ENCODE results near the gene ACTR3B.

GRCh38 chr7:151586504-151586813 lies 66.8 kb upstream of the RHEB start:
- PRO-cap = no peak

- PRO-cap = unidirectional peak, minus-strand start at chr7:151608115; bidirectional peak, plus-strand start at chr7:151608469, minus-strand start at chr7:151608181
These were observed 88.3 kb upstream of the RHEB start for GRCh38 chr7:151608049-151608339.

DNA sequence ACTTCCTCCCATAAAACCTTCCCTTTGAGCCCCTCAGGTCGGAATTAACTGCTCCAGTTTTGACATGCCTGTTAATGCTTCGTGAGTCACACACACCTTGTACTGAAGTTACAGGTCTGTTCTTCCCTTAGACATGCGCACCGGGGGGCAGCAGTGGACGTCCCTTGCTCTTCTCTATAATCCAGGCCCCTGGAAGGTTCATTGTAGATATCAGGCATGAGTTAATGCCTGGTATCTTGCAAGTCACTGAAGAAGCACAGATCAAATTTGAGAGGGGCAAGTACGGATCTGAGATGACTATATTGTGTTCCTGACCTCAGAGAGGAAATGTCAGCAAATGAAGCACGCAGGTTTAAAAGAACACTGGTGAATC lies 88.6 kb upstream of the RHEB start:
- PRO-cap = bidirectional peak, plus-strand start at position 130 of the sequence, minus-strand start outside the sequence

GRCh38 chr7:151632690-151632800 lies 112.8 kb upstream of the RHEB start:
- PRO-cap = no peak

- PRO-cap = no peak
These were observed 163.3 kb upstream of the RHEB start for GRCh38 chr7:151682928-151683501.

GRCh38 chr7:151708699-151709041 lies 168.2 kb downstream of the PRKAG2 start:
- PRO-cap = no peak

DNA sequence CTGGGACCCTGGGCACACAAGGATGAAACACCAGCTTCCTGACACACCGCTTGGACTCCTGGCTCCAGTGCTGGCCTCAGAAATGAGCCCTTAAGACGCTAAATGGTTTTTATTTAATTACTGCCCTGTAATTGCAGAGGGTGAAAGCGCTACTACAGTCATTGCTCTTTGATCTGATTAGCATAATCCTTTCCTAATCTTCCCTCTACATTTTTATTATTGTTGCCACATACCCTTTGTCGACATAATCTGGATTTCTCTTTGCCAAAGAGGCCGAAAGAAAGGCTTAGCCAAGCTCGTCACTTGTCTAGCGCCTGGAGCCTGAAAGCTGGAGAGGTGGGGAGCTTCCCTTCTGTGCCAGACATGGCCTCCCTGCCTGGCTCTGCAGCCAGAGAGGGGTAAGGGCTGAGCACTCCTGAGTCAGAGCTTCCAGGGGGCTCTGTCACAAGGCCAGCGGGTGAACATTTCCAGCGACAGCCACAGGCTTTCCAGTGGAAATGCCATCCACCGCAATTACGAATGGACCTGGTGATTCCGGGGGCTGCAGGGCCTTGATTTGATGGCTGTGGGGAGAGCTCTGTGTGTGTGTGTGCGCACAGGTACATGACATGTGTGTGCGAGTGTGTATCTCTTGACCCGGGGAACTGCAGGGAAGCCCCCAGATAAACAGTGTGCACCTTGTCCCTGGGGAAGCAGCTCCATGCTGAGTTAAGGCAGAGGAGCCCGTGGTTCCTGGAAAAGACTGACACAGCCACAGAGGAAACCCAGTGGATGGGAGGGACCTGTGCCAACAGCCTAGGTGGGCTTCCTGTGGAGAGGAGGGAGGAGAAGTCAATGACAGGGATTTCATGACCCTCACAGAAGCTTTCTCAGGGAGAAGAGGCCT lies 145.7 kb downstream of the PRKAG2 start:
- PRO-cap = unidirectional peak, plus-strand start at position 302 of the sequence

DNA sequence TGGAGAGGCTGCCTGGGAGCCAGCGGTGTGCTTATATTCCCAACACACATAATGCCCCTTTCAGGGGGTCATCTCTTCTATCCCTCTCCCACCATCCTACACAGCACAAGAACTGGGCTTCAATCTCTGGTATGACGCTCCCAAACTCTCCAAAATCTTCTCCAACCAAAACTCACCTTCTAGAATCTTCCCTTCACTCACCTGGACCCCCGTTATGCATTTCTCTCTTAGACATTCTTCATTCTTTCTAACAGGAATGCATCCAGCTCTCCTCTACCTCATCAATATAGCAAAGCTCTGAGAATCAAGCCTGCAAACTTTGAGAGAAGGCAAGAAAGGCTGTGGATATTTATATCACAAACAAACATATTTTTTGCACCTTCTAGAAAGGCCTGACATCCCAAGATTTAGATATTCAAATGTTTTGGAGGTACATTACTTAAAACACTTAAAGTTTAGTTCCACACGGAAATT lies 104.7 kb downstream of the PRKAG2 start:
- PRO-cap = no peak

DNA sequence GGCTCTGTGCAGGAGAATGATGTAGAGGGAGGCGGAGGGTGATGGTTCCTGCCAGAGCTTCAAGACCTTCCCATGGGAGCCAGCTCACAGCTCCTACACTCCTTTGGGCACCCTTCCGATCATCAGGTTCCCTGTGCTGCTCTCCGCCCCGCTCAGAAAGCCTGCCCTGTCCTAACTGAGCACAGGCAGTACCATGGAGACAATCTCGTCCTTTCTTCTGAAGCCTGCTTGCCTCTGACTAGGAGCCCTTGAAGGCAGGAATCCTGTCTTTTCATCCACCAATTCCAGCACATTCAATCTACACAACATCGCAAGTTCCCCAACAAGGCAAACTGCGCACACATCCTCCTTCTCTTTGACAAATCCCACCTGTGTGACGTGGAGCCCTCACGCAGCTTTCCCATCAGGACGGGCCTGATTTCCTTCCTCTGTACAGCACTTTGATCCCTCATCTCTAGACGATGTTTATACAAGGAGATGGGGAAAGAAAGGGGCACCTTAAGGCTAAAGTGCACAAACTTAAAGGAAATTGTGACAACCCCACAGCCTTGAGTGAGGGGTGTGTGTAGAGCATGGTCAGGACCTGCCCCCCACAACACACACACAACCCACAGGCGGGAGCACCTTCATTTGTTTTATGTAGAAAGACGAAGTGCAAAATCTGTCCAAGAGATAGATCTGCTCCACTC lies 97.3 kb downstream of the PRKAG2 start:
- PRO-cap = no peak

DNA sequence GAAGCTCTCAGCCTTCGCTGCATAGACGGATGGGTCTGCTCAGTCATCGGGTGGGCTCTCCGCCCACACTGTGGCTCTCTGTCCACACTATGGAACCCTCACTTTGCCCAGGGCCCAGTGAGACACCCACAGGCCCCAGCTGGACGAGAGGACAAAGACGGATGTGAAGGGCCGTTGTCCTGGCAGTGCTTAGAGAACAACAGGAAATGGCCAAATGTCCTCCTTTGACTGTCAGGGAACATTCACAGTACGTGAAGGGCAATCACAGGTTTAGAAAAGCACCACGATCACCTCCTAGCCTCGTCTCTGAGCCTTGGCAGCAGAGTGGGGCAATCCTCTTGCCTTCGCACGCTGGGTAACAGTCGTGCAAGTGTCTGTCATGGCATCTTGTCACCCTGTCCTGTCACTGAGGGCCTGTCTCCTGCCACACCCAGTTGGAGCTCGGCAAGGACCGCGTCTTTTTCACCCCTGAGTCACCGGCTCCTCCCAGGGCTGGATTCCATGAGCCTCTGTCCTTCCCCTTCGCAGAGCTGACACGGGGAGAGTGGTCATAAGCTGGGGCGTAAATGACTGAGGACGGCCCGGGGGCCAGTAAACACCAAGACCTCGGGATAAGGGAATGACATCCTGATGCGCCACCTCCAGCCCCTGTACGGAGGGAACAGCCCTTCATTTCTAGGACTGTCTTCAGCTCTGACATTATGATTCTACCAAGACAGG lies 80.6 kb downstream of the PRKAG2 start:
- PRO-cap = bidirectional peak, plus-strand start at position 527 of the sequence, minus-strand start at position 397 of the sequence

DNA sequence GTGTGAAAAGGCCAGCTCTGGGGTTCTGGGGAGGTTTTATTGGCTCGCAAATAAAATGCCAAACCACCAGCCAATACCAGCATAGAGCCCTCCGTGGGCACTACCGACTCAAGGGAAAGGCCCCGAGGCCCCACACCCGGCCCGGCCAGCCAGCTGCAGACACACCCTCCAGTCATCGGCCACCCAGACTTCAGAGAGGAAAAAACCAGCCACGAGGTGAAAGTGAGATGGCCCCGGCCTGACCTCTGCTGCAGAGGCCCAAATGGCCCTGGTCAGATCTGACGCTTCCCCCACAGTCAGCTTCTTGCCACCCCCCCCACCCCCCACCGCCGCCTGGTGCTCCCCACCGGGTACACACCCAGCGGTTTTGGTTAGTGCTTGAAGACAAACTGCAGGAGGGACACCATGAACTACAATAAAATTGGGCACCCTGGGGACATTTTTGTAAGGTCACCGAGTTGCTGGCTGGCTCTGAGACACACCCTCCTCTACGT lies 80.0 kb downstream of the PRKAG2 start:
- PRO-cap = no peak

DNA sequence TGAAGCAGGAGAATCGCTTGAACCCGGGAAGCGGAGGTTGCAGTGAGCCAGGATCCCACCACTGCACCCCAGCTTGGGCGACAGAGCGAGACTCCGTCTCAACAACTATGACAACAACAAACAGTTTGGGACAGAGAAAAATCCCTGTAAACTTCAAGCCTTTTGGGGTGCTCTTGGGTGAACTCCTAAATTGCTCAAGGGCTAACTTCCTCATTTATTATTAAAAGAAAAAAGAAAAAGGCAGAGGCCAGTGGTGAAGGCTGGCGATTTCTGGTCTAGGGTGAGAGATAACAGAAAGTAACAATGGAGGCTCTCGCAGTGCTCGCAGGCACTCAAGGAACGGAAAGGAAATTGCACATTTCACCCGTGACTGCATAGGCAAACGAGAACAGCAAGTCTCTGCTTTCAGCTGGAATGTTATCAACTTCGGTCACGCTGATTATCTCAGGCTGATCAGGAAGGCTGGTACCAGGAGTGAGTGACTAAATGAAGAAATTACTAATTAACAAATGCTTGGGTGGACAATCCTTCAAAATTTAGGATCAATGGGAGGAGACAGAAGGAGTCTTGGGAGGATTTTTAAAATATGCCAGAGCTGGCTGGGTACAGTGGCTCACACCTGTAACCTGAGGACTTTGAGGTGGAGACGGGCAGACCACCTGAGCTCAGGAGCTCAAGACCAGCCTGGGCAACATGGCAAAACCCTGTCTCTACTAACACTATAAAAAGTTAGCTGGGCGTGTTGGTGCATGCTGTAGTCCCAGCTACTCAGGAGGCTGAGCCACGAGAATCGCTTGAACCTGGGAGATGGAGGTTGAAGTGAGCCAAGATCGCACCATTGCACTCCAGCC lies 70.6 kb downstream of the PRKAG2 start:
- PRO-cap = bidirectional peak, plus-strand start at position 540 of the sequence, minus-strand start at position 347 of the sequence

- PRO-cap = no peak
These were observed 62.6 kb downstream of the PRKAG2 start for GRCh38 chr7:151813911-151815133.

GRCh38 chr7:151878003-151878359 lies 1.1 kb upstream of the PRKAG2 start:
- PRO-cap = no peak

DNA sequence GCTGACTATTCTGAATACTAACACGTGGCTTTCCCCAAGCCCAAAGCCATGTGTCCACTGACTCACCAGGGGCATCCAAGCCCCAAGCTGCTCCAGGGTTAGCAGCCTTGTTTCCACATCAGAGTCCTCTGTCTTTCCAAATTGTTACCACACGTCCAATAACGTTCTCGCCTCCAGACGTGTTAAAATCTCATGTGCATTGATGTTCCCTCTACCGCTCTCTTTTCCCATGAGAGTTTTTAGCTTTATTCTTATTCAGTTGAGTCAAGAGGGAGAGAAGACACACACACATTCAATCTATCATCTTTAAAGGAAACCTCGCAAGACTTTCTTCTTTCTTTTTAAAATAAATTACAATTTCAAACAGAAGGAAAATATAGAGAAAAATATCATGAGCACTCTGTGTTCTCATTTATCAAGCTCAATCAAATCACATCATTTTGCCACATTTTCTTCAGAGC lies 8.9 kb downstream of the GALNTL5 start:
- PRO-cap = no peak

DNA sequence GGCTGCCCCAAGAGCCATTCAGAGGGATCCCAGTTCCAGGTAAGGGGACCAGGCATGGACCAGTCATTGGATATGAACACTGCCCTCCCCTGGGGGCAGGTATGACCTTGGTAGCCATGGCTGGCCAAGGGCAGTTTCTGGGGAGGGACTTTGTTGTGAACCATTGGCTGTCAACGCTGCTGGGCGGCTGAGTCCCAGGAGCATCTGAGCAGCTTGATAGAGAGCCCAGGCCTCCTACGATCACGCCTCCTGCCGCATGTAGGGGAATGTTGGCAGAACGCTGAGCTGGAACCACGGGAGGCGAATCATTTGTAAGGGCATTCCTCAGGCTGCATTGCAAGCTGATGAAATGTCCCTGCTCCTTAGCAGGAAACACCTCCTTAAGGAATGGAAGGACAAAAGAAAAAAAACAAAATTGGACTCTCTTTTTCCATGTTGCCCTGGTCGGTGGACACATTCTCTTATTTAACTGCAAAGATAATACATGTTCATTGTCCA lies 31.9 kb downstream of the GALNTL5 start:
- PRO-cap = no peak

DNA sequence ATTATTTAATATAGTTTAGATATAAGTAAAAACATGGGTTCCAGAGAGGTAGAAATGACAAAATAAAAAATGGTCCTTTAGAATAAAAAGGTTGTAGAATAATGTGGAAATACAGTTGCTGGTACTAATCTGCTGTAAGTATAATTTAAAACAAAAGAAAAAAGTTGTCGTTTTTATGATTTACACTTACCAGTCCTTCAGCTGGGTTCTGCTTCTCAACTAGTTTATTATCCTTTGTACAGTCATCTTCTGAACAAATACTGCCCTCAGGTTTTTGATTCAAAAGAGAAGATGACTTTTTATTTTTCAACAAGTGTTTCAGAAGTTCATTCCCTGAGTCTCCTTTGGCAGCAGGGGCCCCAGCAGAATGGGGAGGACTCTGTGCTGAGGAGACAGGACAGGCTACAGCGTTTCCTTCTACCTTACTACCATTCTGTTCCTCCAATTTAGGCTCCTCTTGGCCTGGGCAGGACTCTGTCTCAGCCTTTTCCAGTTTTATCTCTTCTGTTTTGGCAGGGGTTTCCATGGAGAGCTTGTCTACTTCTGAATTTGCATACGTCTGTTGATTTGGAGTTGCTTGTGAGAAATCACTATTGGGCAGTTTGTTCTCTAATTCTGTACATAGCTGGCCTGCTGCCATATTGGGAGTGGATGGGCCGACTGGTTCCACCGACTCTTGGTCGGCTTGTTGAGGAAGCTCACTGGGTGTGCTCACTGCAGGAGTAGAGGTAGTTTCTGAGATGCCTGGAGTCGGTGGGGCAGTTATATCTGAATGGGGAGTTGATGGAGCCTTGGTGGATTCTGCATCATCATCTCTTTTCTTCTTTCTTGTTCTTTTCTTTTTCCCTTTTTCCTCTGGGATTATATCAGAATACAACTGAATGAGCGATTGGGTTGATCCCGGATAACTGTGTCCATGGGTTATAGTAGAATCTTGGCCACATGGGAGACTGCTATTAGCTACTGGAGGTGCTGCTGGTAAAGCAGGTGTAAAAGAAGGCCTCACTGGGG lies 136.8 kb downstream of the GALNT11 start:
- PRO-cap = no peak

DNA sequence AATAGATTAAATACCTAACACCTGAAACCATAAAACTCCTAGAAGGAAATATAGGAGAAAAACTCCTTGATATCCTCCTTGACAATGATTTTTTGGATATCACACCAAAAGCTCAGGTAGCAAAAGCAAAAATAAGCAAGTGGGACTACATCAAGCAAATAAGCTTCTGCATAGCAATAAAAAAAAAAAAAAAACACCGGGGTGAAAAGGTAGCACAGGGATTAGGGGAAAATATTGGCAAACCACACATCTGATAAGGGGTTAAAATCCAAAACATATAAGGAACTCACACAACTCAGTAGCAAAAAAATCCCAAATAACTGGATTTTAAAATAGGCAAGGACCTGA lies 188.1 kb downstream of the GALNT11 start:
- PRO-cap = no peak

DNA sequence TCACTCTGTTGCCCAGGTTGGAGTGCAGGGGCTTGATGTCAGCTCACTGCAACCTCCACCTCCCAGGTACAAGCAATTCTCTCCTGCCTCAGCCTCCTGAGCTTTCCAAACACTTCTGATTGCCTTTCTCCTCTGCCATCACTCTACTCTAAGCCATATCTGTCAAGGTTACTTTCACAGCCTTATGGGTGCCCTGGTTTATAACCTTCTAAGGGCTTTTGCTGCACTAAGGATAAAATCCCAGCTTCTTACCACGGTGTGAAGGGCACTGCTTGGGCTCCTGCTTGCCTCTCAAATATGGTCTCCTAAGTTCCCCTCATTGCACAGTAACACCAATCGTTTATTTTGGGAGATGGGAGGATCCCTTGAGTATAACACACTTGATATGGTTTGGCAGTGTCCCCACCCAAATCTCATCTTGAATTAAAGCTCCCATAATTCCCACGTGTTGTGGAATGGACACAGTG lies 38.5 kb downstream of the KMT2C start:
- PRO-cap = no peak

DNA sequence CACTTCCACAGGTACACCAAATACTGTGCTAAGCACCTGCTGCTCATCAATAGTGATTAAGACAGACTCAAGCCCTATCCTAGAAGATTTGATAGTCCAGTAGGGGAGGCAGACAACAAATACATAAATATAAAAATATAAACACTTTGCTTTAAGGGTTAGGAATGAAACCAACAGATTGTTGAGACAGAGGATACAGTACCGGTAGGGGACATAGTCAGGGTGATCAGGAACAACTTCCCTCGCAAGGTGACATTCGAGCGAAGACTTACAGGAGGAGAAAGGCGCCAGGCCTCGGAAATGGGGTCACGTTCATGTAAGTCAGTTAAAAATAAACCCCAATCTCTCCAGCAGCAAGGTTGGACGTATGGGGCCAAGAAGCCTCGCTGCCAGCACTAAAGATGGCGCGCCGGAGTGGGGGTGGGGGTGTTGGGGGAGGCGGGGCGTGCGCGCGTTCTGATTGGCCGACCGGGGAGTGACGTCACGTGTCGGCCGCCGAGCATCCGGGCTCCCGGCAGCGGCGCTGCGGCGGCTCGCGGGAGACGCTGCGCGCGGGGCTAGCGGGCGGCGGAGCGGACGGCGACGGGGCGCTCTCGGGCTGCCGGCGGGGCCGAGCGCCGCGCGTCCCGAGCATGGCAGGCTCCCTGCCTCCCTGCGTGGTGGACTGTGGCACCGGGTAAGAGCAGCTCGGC lies at the start of gene ACTR3B:
ACTR3B (plus strand) TSS at position 502 of the 692 bp plus-strand sequence.
- PRO-cap = unidirectional peak, plus-strand start at position 517 of the sequence